Endometrial microvascular endothelial cells (primary cell): ENCODE measurements around the genes GRIN3A and FSD1L.

GRCh38 chr9:101437159-101437744 is 1.7 kb upstream of the ALDOB start:
- RAMPAGE, long total RNA = no peak

DNA sequence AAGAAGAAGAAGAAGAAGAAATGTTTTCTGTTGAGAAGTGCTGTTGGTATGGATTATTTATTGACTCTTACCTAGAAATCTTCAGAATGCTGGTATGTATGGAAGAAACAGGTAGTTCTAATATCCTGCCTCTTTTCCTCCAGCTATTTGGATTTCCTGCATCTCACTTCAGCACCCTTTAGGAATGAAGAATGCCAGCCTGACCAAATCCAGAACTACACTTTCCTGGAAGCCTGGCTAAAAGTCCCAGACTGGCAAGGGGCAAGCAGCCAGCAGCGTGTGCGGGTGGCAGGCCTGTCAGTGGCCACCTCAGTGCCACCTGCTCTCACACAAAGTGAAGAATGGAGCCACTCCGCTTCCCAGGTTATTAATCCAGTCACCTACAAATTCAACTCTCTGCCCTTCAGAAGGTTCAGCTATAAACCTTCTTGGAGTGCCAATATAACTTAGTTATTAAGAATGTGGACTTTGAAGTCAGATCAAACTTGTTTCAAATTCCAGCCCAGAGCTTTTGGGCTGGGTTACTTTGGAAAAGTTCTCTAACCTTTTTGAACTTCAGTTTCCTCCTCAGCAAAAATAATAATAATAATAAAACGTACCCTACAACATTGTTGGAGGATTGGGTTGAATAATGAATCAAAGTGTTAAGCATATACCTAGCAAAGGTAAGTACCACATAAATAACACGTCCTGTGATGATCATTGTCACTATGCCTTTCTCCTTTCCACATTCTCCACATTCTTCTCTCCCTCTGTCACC is 6.8 kb upstream of the ALDOB start:
- RAMPAGE, long total RNA = no peak

- RAMPAGE, long total RNA = no peak
These were observed 10.0 kb upstream of the ALDOB start for GRCh38 chr9:101445197-101446294.

- RAMPAGE, long total RNA = no peak
These were observed 599 bp upstream of the PGAP4 start for GRCh38 chr9:101487540-101488003.

GRCh38 chr9:101551993-101552880 is 18.6 kb downstream of the RNF20 start:
- RAMPAGE, long total RNA = no peak

DNA sequence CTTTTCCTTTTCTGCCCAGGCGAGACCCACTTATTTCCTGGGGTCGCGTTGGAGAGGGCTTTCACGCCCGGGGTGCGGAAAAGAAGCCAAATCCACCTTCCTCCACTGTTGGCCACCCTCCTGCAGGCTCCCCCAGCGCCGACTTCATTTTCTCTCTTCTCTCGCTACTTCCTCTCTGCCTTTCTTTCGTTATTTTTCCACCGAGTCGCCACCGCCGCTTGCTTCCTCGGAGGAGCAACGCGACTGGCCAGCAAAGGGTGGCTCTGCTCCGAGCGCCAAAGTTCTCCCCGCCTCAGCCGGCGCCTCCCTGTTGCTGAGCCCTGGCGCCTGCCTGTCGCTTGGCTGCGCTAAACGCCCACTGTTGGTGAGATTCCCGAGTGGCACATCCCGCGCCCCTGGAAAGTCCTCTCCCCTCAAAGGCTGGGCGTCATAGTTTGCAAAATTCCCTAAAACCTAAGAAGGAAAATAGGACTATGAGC is at the start of gene GRIN3A:
Gene GRIN3A, minus strand, starts transcription at position 245 of the 479 bp plus-strand sequence.
- RAMPAGE, long total RNA = no peak

DNA sequence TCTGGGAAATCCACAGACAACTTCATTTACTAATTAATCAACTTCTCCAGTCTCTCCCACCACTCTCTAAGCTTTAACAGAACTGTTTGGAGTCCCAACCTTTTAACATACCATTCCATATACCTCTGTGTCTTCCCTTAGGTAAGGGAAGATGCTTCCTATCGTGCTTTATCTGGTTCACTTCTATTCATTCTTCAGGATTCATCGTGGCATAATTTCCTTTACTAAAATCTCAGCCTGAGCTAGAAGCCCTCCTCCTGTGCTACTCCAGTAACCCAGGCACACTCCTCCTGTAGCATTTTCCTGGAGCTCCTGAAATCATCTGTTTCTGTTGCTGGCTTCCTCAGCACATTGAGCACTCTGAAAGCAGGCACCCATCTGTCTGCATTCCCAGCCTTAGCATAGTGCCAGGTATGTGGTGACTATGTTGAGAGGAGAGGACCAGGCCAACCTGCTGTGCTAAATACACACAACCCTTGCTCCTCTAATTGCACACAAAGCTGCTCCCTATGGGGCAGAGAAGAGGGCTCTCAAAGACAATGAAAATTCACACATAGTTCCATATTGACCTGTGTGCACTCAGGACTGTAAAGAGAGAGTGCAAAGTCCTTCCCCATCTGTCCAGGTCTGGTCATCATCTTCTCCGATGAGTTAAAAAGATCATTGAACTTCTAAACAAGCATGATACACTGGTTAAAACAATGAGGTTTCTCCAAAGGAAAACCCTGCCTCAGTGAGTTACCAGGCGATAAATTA is 38.5 kb downstream of the ABCA1 start:
- RAMPAGE, long total RNA = no peak

DNA sequence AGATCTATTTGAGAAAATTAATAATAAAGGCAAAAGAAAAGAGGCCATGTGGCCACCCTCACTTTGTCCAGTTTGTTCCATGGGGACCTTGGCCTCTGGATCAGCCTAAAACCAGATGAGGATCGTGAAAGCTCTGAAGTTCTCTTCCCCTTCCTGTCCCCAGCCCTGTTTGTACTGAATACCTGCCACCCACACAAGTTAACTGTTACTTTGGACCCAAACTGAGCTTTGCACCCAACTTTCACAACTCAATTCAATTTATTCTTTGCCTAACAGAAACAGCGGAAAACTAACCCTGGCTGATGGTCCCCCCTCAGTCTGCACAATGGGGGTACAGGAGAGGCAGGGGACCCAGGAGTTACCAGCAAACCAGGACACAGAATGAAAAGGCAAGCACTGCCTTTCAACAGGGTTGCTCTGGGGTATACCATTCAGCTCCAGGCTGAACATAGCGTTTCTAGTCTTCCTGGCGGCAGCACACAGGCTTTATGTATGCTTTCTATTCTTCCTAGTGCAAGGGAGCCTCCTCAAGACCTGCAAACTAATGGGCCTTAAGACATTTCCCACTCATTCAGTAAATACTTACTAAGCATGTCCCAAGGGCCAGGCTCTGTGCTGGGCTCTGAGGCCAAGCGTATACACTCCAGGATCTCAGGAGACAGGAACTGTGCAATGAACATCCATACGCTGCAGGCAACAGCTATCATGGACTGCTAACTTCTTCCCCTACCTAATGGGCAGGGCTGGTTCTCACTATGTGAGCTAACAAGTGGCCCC is 28.0 kb downstream of the ABCA1 start:
- RAMPAGE, long total RNA = no peak

GRCh38 chr9:104907236-104907708 is 20.7 kb downstream of the ABCA1 start:
- RAMPAGE, long total RNA = no peak

GRCh38 chr9:104915097-104915579 is 12.8 kb downstream of the ABCA1 start:
- RAMPAGE, long total RNA = no peak

DNA sequence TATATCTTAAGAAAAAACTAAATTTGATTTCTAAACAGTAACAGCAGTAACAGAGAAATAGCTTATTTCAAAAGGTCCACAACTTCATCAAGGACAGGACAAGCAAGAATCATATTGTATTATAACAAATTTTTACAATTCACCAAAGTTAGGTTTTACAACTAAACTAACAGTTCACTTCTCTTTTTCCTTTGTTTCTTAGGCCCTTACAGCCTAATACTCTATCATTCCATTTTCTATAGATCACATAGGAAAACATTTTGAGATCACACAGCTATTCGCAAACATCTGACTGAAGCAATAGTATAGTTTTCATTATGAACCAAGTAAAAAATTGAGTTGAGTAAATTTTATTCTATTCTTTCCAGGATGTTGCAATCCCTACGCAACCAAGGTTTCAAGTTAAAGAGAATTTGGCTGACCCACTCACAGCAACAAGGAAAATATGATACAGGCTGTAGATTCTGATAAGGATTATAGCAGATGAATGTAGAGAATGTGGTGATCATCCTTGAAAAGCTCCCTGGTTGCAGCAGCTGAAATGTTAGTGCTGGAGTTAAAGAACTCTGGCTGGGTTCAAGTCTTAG is 4.8 kb downstream of the ABCA1 start:
- RAMPAGE, long total RNA = no peak

- RAMPAGE, long total RNA = no peak
These were observed 65.8 kb upstream of the ABCA1 start for GRCh38 chr9:104993555-104994371.

- RAMPAGE, long total RNA = no peak
These were observed 116.6 kb upstream of the SLC44A1 start for GRCh38 chr9:105127814-105128342.

- RAMPAGE, long total RNA = no peak
These were observed 52.4 kb downstream of the SLC44A1 start for GRCh38 chr9:105296655-105297353.

DNA sequence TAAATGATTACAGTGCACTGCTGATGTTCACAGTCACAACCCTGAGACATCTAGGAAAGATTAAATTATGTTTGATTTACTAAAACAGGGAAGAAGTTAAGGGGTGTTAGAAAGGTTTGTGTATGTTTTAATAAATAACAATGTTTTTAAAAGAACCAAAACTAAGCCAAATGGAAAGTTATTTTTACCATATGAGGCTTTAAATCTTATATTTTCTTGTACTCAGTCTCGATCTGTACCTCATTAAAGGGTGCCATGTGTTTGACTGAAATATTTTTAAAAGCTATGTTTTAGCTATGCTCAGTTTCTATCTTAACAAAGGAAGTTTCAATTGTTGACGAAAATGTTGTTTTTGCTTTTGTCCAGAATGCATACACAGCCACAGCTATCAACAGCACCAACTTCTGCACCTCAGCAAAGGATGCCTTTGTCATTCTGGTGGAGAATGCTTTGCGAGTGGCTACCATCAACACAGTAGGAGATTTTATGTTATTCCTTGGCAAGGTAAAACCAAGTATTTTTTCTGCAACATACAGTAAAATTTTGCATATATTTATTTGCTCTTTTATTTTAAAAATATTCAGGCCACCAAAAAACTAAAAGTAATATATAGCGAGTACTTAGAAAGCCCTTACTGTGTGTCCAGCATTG is 73.5 kb upstream of the FSD1L start:
- RAMPAGE, long total RNA = no peak

- RAMPAGE, long total RNA = no peak
These were observed 57.9 kb upstream of the FSD1L start for GRCh38 chr9:105389666-105390538.

DNA sequence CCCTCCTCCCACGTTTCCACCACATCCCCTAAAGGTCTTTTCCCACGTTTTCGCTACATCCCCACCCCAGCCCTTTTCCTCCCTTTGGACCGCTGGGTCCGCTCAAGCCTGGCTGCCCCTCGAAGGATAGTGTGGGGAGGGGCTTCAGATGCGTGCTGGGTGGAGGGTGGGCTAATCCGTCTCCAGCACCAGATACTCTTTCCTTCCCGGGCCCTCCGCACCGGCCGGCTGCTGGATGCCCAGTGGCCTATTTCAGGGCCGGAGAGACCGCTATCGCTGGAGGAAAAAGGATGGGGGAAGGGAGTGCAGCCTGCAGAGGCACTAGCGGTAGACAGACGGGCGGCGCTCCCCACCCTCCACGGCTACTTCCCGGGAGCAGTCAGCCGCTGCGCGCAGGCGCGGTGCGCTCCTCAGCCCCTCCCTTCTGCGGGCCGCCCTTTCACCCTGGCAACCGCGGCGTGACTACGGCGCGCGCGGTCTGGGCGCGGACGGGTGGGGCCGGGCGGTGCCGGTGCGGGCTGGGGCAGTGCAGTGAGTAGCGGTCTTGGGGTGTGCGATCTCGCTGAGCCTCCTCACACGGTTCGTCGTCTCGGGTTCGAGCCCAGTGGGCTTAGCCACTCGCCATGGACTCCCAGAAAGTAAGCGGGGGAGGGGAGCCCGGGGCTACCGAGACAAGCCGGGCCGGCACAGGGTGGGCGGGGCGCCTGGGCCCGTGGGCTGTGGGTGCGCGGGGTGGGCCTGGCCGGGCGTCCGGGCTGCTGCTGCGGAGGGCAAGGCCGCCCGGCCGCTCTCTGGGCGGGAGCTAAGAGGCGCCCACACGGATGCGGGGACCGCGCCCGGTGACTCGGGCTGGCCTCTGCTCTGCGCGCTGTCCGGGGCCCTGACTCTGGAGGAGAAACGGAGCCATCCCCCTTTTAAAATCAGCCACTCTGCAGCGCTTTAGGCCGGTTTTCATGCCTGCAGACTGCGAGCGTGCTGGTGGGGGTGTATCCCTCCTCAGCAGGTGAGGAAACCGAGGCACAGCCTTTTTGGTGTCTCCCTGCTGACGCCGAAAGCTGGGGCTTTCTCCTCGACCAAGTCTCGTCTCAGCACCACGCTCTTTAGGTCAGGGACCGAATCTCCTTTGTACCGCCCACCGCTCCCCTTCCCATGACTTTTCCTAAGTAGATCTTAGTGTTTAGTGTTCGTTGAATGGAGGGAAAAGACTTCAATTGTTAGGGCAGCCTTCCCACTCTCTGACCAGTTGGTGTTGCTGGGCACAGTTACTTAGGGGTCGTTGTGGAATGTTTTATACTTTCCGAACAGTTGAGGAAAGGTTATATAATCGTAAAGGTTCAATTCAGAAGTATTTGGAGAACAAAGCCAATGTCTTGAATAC is at the start of gene FSD1L:
Gene FSD1L, plus strand, starts transcription at position 437 of the 1,378 bp plus-strand sequence.
- RAMPAGE, long total RNA = start-site peak on the plus strand centred at position 520 of the sequence, 38 bp wide, 5 and 8 reads in 2 replicates

GRCh38 chr9:105457957-105458357 is 10.1 kb downstream of the FSD1L start:
- RAMPAGE, long total RNA = no peak

DNA sequence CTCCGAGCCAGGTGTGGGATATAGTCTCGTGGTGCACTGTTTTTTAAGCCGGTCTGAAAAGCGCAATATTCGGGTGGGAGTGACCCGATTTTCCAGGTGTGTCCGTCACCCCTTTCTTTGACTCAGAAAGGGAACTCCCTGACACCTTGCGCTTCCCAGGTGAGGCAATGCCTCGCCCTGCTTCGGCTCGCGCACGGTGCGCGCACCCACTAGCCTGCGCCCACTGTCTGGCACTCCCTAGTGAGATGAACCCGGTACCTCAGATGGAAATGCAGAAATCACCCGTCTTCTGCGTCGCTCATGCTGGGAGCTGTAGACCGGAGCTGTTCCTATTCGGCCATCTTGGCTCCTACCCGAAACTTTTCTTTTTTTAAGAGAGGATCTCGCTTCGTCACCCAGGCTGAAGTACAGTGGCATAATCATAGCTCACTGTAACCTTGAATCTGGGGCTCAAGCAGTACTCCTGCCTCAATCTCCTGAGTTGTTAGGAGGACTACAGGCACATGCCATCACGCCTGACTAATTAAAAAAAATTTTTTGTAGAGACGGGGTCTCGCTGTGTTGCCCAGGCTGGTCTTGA is 24.0 kb downstream of the FKTN start:
- RAMPAGE, long total RNA = no peak

- RAMPAGE, long total RNA = no peak
These were observed 41.2 kb upstream of the TAL2 start for GRCh38 chr9:105621031-105621416.